Neuron (in vitro differentiated cells): ENCODE measurements around a stretch of chr7.

DNA sequence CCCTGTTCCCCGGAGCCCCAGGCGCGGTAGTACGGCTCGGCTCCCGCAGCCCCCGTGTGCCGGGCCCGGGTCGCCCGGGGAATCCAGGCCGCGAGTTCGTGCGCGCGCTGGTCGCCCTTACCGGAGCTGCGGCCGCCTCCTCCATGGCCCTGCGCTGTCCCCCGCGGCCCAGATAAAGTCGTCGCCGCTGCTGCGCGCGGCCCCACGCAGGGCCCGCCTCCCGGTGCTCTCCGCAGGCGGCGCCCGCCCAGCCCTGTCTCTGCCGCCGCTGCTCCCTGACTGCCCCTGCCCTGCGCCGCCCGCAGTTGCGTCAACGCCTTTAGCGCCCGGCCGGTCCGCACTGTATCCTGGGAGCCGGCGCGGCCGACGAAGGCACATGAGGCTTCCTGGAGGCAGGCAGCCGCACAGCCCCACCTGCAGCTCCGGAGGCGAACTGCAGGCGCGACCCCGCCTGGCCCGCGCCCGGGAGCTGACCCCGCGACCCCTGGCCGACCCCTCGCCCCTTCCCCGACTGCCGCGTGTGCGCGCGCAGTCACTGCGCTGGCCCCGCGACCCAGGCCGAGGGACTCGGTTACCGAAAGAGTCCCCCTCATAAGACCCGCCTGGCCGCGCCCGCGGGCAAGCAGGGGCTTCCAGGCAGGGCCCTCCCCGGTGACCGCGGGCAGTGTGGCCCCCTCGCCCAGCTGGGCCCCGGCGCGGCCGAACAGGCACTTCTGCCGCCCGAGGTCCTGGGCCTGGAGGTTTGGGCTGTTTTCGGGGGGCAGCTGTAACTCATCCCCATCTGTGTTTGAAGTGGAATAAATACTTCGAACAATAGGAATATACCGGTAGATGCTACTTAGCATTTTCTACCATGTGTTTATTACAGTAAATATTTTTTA is 90.1 kb upstream of the KRBA1 start:
- PRO-cap = bidirectional peak, plus-strand start at position 531 of the sequence, minus-strand start at position 281 of the sequence

GRCh38 chr7:149664695-149664918 is 50.1 kb upstream of the KRBA1 start:
- PRO-cap = no peak

DNA sequence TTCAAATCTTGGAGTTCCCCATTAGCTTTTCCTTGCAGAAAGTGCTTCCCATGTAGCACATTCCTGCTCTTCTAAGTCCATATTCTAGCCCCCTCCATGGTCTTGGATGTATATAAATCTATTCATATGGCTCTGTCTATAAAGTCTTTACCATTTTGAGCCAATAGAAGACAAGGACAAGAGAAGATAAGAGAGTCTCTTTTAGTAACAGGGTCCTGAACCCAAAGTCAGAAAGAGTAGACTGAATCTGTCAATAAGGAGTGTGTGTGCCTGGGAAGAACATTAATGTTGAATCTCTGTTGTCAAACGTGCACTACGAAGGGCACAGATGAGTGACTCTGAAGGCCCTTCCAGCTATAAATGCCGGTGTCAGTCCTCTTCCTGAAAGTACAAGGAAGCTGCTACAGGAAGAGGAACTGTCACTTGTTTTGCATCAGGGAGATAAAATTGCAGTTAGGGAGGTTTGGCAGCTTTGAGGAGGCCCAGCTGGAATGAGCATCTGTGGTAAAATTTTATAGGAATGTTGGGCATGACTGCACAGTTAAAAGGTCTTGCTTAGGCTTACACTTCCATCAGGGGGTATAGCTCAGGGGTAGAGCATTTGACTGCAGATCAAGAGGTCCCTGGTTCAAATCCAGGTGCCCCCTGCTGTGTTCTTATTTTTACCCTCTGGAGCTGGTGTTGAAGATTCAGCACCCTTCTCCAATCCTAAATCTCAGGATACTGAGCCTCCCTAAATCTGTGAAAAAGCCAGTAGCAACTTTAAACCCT is 7.5 kb upstream of the KRBA1 start:
- PRO-cap = unidirectional peak, plus-strand start at position 572 of the sequence

DNA sequence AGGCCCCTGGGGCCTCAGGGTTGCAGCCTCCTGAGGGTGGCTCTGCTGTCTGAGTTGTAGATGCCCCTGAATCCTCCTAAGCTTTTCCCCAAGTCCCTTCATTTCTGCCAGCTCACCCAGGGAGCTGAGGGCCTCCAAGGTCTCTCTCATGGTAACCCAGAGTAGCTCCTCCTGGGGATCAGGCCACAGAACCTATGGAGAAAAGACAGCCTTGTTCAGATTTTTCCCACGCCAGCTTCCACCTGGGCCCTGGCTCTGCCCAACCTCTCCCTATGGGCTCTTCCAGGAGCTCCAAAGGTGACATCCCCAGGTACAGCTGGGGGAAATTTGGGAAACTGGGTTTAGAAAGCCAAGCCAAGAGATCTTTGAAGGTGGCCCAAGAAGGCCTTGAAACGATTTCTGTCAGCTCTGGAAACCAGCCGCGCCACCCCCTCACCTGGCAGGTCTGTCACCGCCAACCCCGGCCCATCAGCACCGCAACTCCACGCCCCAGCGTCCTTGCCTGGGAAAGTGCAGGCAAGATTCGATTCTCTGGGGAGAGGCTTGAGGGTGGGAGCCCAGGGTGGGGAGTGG is 2.4 kb downstream of the ZNF467 start:
- PRO-cap = no peak

DNA sequence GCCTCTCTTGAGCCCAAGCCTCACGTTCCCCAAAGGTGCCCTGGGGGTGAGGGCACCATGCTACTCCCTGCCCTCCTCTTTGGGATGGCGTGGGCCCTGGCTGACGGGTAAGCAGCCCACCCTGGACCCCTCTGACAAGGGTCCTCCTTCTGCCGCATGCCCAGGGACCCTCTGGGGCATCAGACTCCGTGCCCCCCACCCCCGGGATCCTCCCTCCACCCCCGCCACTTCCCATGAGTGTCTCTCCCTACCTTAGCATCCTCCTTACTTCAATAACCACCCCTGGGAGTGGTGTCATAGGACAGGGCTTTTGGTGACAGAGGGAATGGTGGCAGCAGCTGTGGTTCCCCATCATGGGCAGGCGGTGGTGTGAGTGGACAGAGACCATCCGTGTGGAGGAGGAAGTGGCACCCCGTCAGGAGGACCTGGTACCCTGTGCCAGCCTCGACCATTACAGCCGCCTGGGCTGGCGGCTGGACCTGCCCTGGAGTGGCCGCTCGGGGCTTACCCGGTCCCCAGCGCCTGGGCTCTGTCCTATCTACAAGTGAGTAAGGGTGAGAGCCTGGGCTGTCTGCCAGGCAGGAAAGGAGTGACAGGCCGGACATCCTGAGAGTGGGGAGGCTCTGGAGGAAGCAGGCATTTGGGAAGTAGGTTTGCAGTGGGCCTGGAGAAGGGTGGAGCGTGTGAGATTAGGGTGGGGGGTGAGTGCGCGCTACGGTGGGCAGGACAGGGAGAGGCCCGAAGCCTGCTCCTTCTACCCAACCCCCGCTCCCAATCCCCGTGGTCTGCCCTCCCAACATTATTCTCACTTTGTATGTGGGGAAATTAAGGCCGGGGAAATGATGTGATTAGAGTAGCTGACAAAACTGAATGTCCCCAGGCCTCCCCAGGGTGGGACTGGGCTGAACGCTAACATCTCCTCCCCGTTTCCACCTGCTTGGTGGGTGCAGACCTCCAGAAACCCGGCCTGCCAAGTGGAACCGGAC is 2.9 kb upstream of the ZNF467 start:
- PRO-cap = no peak

- PRO-cap = no peak
These were observed 18.0 kb upstream of the ZNF467 start for GRCh38 chr7:149791427-149791673.

GRCh38 chr7:149839032-149839359 is 821 bp downstream of the ZNF862 start:
- PRO-cap = no peak

- PRO-cap = no peak
These were observed 773 bp downstream of the ATP6V0E2 start for GRCh38 chr7:149874415-149875069.

- PRO-cap = no peak
These were observed 9.0 kb downstream of the ATP6V0E2 start for GRCh38 chr7:149882684-149883239.

DNA sequence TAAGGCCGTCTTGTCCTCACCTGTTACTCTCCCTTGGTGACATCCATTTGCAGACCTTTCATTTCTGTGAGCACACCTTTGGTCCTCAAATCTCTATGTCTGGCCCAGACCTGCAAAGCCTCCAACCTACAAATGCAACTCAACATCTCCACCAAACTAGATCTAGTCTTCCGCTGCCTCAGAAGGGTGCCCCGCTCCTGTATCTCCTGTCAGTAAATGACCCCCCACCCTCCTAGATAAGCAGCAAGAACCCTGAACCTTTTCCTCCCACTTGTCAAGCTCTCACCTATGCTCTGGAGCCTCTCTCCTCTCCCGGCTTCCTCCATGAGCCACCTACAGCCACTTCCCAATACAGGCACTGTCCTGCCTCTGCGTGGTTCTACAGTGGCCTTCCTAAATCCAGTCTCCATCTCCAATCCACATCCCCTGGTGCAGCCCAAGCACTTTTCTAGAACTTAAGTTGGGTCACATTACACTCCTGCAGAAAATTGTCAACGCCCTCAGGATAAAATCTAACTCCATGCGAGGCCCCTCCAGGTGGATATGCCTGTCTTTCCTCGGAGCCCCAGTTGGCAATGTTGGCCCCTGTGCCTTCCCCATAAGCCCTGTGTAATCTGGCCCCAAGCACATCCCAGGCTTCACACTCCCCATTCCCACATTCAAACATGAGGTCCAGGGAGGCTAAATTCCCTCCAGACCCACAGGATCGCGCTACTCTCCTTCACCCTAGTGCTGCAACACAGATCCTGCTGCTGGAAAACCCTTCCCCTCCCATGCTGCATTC is 45.5 kb upstream of the LRRC61 start:
- PRO-cap = no peak

DNA sequence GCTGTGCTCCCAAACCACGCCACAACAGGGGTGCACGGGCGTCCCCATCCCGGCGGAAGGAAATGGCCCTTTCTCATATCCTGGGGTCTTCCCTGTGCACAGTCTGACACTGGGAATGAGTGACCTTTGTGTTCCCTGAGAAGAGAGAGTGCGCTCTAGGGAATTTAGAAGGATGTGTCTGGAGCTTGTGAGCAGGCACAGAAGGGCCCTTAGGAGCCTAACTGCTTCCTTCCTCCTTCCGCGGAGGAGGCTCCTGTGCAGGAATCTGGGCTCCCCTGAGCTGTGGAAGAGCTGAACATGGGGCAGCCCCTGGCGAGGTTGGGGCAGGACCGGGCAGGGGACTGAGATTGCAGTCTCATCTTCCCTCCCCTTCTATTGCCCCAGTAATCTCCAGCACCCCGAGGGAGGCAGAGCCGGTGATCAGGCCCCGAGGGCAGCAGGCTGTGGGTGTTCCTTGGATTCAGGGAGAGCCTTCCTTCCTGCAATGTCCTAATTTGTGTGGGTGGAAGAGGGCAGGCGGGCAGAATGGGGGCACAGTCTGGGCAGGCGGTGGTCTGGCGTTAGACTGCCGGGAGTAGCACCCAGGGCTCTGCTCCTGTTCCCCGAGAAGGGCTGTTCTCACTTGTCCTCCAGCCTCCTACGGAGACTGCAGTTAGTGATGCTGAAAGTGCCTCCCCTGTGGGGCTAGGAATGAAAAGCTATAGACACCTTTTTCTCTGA is 1.4 kb downstream of the REPIN1 start:
- PRO-cap = bidirectional peak, plus-strand start at position 234 of the sequence, minus-strand start at position 108 of the sequence

- PRO-cap = no peak
These were observed 4.9 kb upstream of the ZNF775 start for GRCh38 chr7:150374016-150374860.

- PRO-cap = no peak
These were observed 4.6 kb upstream of the ENSG00000284691 start for GRCh38 chr7:150400897-150401171.

DNA sequence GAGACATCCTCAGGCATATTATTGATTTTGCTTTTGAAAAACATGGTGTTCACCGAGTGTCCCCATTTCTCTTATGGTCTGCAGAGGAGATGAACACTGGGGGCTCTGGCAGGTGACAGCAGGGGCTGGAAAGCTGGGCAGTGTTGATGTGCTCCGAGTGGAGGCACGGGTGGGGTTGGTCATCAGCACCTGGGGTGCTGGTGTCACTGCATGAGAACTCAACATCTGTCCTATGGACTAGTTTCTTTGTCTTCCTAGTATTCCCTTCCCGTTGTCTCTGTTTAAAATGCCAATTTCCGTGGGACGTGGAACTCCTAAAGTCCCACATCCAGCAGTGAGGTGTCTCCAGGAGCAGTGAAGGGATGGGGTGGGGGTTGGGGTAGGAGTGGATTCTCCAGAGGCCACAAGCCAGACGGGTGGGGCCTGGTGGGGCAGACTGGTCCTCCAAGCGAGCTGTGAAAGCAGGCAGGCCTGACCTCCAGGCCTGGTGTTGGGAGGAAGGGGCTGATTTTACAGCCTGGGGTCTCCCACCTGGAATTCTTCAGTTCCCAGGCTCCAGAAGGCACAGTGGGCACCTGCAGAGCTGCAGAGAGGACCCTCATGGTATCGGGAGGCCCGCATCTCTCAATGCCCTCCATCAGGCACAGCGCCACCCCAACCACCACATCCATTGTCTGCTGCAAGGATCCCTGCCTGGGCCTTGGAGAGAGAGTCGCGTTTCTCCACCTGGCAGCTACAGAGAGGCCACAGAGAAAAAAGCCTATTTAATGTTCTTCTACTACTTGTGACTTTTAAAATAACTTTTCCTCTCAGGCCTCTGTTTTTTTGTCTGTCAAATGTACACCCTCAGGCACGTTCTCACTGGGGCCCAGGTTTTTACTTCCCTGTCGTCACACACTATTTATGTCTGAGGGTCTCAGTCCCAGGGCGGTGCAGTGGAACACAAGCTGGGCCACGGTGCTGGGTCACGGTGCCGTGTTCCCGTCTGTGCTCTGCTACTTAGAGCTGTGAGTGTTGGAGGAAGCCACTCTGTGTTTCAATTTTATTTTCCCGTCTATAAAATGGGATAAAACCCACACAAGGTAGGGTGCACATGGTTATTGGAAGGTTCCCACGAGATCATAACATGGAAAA is 1.7 kb upstream of the ENSG00000284691 start:
- PRO-cap = no peak

DNA sequence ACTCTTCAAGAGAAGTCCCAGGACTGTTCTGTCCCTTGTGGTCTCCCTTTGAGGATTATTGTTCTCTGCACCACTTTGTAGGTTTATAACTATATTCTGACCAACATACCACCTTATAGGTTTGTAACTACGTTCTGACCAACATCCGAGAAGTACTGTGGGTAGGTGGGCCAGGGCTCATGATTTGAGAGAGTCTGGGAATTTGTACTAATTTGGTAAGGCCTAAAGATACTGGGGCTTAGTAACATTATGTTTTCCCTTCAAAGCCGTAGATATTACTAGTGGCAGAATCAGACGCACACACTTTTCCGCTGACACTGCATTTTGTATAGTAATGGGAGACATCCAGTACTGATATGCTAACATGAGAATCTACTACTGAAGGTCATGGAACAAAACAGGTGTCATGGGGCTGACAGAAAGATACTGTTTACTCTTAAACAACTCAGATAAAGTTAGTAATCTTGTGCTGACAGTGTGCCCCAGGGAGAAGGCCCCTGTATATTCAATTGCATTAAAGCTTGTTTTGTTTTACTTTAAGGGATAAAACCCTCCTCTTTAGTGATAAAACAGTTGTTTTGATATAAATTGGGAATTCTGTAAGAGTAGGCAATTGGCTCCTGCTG is 11.1 kb upstream of the GIMAP7 start:
- PRO-cap = no peak

- PRO-cap = no peak
These were observed 5.7 kb downstream of the GIMAP6 start for GRCh38 chr7:150626411-150626933.

DNA sequence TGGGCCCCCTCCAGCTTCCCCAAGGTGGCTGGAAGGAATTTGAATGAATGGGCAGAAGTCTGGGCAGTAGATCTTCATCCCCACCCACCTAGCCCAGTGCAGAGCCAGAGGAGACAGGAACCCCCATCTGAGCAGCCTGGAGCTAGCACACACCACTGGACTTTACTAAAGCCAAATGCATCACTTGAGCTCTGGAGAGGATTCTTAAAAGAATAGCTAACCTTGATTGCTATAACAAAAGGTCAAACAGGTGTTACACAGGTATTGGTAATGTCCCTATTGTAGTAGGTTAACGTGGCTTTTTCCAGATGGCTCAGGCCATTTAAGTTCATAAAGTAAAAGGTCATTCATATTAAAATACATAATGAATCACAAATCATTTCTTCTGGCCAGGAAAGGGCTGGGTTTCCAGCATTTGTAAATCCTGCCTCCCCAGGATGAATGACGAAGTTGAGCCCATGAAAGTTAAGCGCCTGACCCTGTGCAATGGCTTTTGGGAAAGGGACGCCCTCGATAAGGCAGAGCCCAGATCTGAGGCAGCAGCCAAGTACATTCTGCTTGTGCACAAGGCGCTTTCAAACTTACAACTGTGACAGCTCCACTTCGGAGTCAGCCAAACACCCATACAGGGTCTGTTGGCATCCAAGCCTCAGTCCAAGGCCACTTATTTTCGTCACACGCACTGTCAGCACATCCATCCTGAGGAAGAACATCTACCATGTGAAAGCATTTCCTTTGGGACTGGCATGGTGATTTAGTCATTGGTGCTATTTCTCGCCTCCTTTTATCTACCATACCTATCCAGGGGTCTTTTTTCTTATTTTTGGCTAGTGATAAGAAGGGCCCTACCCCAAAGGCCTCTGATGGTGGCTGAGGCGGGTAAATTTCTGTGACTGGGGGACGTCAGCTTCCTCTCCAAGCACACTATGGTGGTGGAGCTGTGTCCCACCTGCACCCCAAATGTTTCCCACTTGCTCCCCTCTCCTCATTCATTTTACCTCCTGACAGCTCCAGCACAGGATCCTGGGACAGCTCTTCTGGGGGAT is 2.8 kb downstream of the GIMAP6 start:
- PRO-cap = no peak

GRCh38 chr7:150663820-150664428 is 21.6 kb upstream of the GIMAP2 start:
- PRO-cap = no peak

- PRO-cap = no peak
These were observed 5.1 kb downstream of the GIMAP5 start for GRCh38 chr7:150741927-150743051.

- PRO-cap = no peak
These were observed 19.2 kb downstream of the TMEM176B start for GRCh38 chr7:150780991-150781364.